Breast (tissue), 4 donors: ENCODE measurements around the genes DNAJB2, DNPEP, TMEM198 and STK11IP.

DNA sequence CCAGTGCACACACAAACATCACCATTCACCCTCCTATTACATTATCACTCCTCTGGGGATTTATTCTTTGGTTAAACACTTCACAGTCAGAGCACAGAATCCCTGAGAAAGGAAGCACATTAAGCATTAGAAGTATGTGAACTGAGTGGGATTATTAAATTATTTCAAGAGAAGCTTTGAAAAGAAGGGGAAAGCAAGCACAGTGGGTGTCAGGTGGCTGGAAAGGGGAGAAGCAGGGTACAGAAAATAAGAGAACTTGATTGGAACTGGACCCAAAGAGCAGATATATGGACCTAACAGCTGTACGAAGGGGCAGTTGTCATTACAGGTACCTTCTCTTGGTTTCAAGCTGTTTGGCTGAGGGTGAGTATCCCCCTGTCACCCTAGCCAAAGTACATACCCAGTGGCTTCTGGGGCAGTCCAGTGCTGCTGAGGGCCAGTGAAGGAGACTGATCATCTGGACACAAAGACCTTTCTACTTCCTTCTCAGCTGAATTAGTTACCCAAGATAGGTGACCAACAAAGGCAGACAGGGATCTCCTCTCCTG, 24.6 kb upstream of the CYP27A1 start:
- PRO-cap, 3 experiments = no peak in any of the 3 experiments
- RRBS = no CpG with 5 or more reads among the region's 1 CpG

DNA sequence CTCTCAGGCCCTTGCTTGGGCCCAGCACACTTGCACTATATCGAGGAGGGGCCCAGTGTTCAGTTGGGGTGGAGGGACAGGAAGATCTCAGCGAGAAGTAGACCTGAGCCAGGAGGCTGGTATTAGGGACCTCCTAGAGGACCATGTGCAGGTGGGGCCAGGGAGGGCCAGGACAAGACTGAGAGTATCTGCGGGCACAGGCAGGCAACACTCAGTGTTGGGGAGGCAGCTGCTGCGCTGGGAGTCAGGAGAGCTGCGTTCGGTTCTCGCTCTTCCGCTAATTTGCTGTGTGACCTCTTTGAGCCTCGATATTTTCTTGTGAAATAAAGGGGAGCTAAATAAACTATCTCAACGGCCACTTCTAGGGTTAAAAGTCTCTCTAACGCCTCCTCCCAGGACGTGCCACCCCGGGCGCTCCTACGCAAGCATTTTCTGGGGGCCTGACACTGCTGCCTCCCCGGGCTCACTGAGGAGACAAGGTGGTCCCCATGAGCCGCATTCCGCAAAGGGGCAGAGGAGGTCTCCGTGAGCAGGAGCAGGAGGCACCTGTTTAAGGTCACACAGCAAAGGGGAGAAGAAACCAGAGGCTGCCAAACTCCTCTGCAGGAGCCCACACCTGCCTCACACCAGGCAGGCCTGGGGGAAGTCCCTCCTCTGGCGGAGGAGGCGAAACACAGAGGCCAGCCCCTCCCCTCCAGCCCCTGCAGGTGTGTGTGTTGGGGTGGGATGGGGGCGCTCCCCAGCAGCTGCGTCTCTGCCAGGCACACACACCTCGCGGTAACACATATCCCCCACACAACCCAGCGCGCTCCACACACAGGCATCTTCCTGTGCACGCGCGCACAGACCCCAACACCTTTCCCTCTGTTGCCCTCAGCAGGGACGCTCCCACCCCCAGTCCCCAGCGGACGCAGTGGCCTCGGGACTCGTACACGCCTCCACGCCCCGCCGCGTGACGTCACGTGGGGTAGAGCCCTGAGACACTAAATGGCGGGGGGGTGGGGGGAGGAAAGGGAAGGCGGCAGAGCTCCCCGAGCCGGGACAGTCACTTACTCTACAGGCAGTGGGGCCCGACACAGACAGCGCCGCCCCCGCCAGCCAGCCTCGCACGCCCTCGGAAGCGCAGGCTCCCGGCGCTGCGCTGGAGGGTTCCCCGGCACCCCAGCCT, 776 bp upstream of the WNT10A start:
- PRO-cap, 3 experiments = peak in 1 of 3 experiments; most common plus-strand start position 214 of the sequence (in 1); most common minus-strand start position 915 of the sequence (in 1)
- RRBS = 7% methylated on average over 12 of the region's 58 CpGs

DNA sequence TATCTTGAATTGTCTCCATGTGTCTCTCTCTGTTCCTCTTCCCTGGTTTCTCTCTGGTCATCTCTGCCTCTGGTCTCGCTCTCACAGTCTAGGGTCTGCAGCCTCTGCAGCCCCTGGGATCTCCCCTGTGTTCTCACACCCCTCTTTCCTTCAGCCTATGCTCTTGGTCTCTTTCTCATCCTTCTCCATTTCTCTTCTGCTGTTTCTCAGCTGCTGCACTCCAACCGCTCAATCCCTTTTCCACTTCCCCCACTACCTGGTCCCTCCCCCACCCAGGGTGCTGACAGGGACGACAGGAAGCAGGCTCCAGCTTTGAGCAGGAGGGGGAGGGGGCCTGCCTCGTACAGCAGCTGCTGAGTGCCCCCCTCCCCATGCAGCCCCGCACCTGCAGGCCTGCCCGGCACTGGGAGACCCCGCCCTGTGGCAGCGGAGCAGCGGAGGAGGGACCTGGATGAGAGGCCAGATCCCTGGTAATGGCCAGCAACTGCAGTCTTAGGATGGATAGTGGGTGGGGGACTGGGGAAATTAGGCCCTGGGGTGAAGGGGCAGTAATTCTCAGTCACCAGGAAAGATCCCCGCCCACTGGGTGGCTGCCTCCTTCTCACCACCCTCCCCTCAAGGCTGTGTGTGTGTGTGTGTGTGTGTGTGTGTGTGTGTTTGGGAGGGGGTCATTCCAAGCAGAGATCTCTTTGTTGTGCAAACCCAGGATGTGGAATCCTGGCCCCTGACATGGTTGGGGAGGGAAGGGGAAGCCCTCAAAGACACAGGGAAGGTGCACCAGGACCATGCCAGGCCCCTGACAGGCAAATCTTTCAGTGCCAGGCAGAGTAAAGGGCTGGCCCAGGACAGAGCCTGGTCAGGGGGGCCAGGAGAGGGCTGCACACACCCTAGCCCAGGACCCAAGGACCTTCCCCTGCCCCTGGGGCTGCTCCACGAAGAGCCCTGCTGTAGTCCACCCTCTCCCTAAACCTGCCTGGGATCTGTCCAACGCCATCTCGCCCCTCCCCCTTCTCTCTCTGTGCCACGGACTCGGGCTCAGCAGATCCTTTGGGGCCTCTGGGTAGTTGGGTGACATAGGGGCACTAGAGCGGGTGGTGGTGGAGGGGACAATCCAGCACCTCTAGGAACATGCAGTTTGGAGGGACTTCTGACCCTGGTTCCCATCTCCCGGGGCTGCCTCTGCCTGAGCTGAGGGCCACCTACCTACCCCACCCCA, 6.9 kb upstream of the CRYBA2 start:
- PRO-cap, 3 experiments = no peak in any of the 3 experiments
- RRBS = no CpG with 5 or more reads among the region's 17 CpGs

DNA sequence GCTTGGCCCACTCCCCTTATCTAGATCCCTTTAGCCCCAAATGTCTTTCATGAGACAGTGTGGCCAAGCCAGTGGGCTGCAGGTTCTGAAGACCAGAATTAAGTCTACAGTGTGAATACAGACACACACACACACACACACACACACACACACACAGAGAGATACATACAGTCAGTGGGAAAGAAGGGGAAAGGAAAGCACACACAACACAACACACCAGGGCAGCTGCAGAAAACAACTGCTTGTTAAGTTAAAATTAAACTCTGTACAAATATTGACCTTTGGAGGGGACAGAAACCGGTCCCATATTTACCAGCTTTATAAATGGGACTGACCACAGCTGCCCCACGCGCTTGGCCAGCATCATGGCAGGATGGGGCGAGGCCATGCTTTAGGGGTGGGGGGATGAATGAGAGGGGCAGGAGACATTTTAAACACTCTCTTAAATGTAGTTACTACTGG, 49.1 kb downstream of the NHEJ1 start:
- PRO-cap, 3 experiments = no peak in any of the 3 experiments
- RRBS = no CpG with 5 or more reads among the region's 4 CpGs

DNA sequence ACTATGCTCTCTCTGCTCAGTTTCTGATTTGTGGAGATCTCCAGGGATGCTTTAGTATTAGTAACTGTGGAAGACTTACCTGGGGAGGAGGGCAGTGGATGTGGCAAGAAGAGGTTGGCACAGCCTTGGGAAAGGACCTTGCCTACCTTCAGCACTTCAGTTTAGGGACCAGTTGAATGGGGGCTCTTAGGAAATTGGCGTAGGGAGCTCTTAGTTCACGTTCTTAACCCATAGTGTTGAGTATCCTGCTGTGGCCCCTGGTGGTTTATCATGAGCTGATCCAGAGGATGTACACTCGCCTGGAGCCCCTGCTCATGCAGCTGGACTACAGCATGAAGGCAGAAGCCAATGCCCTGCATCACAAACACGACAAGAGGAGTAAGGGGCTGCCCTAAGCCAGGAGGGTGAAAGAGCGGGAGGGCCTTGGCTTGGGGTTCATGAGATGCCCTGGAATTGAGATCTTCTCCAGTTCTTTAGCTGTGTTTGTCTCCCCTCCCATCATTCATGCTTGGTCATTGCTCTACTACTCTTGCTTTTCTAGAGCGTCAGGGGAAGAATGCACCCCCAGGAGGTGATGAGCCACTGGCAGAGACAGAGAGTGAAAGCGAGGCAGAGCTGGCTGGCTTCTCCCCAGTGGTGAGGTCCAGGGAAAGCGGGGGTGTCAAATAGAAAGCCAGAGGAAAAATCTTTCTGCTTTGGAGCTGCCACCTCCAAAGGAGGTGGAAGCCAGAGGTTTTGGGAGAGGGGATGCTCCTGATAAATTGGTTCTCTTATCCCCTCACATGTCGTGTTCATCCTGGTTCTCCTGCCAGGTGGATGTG, 3.0 kb downstream of the RETREG2 start:
- PRO-cap, 3 experiments = no peak in any of the 3 experiments
- RRBS = no CpG with 5 or more reads among the region's 9 CpGs

DNA sequence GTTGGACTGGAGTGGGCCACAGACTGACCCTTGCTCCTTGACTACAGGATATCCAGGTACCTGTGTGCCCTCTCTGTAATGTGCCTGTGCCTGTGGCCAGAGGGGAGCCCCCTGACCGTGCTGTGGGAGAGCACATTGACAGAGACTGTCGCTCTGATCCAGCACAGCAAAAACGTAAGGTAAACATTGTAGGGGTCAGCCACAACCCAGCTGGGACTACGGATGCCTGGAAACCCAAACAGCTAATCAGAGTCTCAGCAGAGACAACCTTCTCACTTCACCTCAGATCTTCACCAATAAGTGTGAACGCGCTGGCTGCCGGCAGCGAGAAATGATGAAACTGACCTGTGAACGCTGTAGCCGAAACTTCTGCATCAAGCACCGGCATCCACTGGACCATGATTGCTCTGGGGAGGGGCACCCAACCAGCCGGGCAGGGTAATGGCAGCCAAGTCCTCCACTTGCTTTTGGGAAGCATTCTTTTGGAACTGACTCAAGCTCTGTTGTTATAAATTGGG, 1.1 kb downstream of the ZFAND2B start:
- PRO-cap, 3 experiments = no peak in any of the 3 experiments
- RRBS = 18% methylated on average over 6 of the region's 12 CpGs

DNA sequence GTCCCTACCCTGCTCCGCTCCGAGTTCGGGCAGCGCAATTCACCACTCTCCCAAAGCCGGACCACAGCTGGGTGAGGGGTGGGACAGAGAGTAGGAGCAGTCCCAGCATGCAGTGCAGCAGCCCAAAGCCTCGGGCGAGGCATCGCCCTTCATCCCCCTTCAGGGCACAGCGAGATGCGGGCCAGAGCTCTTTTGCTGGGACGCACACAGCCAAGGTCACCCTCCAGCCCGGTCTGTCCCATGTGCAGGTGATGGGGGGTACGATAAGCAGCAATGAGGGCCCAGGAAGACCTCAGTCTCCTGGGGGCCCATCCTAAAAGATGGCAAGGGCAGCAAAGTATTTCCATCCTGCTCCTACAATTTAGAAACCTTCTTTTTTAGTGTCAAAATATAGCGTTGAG, 667 bp upstream of the ABCB6 start:
- PRO-cap, 3 experiments = no peak in any of the 3 experiments
- RRBS = no CpG with 5 or more reads among the region's 14 CpGs

DNA sequence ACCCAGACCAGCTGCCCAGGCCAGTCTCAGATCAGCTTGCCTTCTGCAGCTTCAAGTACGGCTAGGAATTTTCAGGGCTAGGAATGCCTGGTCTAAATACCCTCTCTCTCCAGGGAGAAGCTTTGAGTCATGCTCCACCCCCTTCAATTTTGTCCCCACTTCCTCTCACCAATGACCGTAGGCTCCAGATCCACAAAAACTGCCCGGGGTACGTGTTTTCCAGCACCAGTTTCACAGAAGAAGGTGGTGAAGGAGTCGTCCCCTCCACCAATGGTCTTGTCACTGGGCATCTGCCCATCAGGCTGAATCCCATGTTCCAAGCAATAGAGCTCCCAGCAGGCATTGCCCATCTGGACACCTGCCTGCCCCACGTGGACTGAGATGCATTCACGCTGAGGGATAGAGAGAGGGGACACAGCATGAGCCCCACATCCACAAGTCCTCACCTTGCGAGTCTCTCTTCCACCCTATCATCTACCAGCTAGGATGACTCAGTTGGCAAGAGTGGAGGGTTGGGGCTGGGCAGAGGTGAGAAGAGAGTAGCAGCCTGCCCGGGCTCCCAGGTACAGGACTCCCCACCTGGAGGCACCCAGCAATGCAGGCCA, 1.1 kb upstream of the TUBA4B start:
- PRO-cap, 3 experiments = no peak in any of the 3 experiments
- RRBS = no CpG with 5 or more reads among the region's 9 CpGs

- PRO-cap, 3 experiments = peak in 1 of 3 experiments; most common plus-strand start chr2:219274827 (in 1); most common minus-strand start chr2:219274765 (in 1)
- RRBS = no CpG with 5 or more reads among the region's 11 CpGs
Measured at GRCh38 chr2:219273779-219275018, 5.0 kb upstream of the DNAJB2 start.

GRCh38 chr2:219278672-219279581, at the start of gene DNAJB2:
DNAJB2 (plus strand) TSS chr2:219279366.
- PRO-cap, 3 experiments = peak in 3 of 3 experiments; most common plus-strand start chr2:219279369 (in 2); most common minus-strand start chr2:219279209 (in 3)
- RRBS = 4% methylated on average over 12 of the region's 50 CpGs

DNA sequence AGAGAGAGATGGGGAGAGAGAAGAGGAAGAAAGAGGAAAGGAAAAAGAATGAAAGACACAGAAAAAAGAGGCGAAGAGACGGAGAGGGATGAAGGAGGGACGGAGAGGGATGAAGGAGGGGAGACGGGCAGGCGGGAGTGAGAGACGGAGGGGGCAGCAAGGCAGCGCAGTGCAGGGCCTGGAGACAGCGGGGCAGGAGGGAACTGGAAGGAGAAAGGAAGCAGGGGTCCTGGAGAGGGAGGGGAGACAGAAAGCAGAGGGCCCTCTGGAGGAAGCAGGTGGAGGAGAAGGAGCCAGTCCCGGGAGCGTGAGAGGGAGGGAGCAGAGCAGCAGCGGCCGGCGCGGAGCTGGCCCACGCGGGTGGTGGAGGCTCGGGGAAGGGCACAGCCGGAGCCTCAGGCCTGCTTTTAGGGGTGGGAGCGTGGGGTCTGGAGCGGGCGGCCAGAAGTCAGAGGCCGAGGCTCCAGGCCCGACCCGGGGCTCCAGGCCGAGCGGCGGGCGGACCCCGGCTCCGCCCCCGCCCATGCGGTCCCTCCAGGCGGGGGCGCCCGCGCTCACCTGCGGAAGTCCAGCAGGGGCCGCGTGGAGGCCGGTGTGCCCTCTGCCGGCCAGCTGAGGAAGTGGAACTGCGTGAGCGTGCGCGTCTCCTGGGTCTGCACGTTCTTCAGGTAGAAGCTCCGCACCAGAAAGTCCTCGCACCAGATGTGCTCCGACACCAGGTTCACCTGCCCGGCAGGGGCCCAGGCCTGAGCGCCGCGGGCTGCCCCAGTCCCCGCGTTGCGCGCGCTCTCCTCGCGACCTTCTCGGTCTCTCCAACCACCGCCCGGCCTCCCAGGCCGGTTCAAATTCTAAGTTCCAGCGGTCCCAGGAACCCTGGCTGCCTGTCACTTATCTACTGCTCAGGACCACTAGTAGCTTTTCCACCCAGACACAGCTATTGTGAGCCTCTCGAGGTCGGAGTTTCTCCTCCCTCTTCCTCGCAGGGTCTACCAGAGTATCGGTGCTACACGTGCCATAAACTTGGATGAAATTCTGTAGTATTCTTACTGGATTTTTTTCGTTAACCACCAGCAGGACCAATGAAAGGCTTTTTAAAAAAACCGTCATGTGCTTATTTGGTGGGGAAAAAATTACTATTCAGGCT, 14.4 kb downstream of the PTPRN start:
- PRO-cap, 3 experiments = peak in 3 of 3 experiments; most common plus-strand start position 296 of the sequence (in 1); most common minus-strand start position 525 of the sequence (in 2)
- RRBS = 3% methylated on average over 32 of the region's 72 CpGs

DNA sequence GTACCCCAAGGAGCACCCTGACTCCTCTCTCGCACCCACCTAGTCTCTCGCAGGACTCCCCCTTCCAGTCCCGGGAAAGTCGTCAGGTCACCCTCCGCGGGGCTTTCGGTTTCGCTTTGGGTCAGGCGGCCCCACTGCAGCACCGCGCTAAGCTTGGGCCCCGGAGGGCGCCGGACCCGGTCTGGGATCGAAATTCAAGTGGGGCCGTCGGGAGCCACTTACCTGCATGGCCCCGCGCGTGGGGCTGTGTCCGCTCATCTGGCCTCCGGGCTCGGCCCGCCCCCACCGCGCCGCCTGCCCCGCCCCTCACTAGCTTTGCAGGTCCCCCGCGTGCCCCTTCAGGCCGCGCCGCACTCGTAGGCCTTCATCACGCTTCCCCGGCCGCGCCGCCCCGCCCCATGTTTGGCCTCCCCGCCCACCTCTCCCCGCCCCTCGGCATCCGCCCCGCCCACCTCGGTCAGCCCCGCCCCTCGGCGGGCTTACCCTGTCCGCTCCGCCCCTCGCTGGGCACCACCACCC, at the start of gene DNPEP:
Gene DNPEP (minus strand): TSS at position 376 of the 519 bp plus-strand sequence.
- PRO-cap, 3 experiments = peak in 3 of 3 experiments; most common minus-strand start position 400 of the sequence (in 2)
- RRBS = 1% methylated on average over 29 of the region's 53 CpGs

DNA sequence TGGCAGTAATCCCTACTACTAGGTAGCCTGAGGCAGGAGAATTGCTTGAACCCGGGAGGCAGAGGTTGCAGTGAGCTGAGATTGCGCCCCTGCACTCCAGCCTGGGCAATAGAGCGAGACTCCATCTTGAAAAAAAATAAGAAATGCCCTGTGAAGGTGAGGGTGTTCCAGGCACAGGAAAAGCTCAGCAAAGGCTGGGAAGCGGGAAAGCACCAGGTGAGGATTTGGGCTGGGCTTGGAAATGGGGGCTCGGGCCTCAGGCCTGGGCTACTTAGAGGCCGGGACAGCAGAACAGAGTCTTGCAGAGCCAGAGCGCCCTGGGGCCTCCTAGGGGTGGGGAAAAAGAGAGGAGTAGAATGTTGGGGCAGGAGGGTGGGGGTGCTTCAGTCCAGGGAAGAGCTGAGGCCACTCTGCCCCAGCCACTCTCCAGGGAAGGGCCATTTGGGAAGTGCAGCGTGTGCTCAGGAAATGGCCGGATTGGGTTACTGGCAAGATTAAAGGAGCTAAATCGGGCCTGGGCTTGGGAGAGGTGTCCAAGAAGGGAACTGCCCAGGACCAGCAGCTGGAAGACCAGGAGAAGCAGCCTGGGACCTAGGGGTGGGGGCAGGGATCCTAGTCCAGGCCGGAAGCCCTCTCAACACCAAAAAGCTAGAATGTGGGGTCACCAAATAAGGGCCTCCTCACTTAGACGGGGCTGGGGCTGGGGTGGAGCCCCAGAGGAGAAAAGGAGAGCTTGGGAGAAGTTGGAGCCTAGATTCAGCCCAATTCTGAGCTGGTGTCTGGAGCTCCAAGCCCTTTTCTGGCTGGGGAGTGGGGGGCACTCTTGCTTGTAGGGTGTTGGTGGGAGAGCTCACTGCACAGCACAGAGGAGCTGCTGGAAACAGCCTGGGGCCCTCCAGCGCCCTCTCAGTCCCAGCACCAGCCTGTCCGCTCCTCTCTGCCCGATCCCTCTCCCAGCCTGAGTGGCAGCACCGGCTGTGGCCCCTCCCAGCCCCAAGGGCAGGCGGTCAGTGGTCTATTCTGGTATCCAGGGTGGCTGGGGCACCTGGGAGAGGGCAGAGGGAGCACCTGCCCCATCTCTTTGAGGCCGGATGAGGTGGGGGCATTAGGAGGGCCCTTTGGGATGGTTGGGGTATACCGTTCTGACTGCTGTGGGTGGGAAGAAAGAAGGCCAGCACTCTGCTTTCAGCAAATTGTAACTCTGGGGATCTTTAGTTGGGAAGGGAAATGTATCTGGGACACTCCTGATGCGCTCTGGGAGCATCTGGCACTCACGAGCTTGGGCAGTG, 13.5 kb upstream of the DES start:
- PRO-cap, 3 experiments = peak in 1 of 3 experiments; most common plus-strand start position 716 of the sequence (in 1)
- RRBS = no CpG with 5 or more reads among the region's 21 CpGs

GRCh38 chr2:219419387-219420454, 1.5 kb downstream of the DES start:
- PRO-cap, 3 experiments = no peak in any of the 3 experiments
- RRBS = no CpG with 5 or more reads among the region's 17 CpGs

GRCh38 chr2:219435756-219436058, 1.1 kb downstream of the SPEG start:
- PRO-cap, 3 experiments = no peak in any of the 3 experiments
- RRBS = no CpG with 5 or more reads among the region's 4 CpGs

DNA sequence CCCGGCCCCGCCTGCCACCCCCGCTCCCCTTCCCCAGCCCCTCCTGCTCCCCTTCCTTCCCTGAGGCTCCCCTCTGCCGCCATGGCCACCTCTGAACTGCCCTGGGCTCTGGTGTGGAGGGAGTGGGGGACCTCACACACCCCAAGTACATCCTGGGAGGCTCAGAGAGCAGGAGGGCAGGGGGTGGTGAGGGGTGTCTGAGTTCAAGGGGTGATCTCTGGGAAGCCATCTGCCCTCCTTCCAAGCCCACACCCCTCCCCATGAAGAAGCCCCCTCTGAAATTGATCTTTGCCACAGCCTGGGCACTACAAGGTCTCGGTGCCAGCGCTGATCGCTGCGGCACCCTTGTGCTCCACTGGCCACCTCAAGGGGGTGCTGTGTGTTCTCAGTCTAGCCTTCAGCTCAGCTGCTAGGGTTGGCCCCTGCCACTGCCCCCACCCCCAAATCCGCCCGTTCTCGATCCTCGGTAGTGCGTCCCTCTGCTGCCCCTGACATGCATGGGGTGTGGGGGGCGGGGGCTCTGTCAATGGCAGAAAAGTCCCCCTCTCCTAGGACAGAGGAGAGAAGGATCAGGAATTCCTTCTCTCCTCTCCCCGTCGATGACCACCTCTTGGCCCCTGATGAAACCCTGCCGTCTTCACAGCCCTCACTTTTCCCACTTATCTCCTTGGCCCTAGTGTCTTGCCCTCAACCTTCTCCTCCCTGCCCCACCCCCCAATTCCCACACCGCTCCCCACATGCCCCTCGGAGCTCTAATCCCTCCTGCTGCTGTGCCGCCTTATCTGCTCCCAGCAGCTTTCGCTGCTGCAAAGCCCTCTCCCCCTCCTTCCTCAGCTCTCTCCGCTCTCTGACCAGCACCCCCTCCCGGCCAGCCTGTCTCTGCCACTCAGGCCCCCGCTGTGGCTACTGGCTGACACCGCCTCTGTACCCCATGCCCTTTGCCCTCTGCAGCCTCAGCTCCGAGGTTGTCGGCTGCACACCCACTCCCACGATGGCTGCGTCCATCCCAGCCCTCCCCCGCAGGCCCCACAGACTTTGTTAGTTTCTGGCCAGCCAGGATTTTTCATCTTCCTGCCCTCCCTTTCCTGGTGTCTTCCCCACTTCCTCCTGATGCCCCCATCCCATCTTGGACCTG, 4.4 kb upstream of the ASIC4 start:
- PRO-cap, 3 experiments = no peak in any of the 3 experiments
- RRBS = no CpG with 5 or more reads among the region's 30 CpGs

DNA sequence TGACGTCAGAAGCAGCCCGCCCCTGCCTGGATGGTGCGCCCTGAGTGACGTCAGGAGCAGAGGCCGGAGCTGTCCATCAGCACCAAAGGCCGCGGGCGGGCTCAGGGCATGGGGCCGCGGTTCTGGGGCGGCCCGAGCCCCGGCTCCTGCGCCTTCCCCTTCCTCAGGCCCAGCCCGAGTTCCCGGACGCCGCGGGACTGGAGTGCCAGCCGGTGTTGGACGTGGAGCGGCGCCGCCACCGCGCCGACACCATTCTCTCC, at the start of gene TMEM198:
Gene TMEM198 (plus strand): TSS at position 50 of the 260 bp plus-strand sequence.
- PRO-cap, 3 experiments = peak in 3 of 3 experiments; most common plus-strand start position 85 of the sequence (in 3)
- RRBS = 1% methylated on average over 22 of the region's 27 CpGs

DNA sequence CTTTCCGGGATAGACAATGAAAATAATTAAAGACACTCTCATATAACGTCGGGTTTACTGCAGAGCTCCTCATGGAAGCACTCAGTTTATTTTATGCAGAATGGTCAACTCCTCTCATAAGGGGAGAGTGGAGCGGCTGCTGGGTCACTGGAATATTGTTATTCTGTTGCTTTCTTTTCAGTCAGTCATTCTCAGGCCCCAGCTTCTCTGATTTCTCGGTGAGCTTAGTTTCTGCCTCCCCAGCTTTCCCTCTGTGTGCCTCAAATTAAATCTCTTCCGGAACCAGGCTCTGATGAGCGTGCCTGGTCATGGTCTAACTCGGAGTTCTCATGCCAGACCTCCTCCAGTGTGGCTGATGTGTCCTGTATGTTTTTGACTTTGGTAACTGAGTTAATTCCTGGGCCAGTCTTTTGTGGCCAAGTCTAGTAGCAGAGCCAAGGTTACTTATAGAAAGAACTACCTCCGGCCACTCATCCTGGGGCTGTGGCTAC, 5.0 kb upstream of the STK11IP start:
- PRO-cap, 3 experiments = no peak in any of the 3 experiments
- RRBS = no CpG with 5 or more reads among the region's 9 CpGs

DNA sequence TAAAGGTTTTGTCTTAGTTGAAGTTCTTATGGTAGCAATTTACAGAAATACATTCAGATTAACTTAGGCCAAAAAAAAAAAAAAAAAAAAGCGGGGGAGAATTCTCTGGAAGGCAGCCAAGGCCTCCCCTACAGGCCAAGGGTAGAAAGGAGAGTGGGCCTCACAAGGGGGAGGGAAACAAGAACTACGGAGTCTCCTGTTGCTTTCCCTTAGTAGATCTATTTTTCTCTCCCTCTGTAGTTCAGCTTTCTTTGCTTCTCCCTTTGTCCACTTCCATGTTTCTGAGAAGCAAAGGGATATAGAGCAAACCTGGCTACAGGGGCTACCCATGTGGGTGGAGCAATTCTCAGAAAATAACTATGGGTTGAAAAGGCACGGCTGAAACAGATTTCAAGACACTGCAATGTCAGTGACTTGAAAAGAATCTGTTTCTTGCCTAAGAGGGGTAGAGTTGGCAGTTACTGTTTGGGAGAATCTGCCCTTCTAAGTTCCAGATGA, 2.3 kb upstream of the STK11IP start:
- PRO-cap, 3 experiments = no peak in any of the 3 experiments
- RRBS = no CpG with 5 or more reads among the region's 3 CpGs

GRCh38 chr2:219597438-219598635, at the start of gene STK11IP:
STK11IP (plus strand) TSS chr2:219597857.
- PRO-cap, 3 experiments = peak in 3 of 3 experiments; most common plus-strand start chr2:219598183 (in 3); most common minus-strand start chr2:219597746 (in 3)
- RRBS = under 1% methylated on average over 15 of the region's 71 CpGs